Monocyte (primary cell): ENCODE measurements around a stretch of chr10.

GRCh38 chr10:3740383-3741040 lies 44.5 kb downstream of the KLF6 start:
- PRO-cap, 2 experiments: no peak in any of the 2 experiments

DNA sequence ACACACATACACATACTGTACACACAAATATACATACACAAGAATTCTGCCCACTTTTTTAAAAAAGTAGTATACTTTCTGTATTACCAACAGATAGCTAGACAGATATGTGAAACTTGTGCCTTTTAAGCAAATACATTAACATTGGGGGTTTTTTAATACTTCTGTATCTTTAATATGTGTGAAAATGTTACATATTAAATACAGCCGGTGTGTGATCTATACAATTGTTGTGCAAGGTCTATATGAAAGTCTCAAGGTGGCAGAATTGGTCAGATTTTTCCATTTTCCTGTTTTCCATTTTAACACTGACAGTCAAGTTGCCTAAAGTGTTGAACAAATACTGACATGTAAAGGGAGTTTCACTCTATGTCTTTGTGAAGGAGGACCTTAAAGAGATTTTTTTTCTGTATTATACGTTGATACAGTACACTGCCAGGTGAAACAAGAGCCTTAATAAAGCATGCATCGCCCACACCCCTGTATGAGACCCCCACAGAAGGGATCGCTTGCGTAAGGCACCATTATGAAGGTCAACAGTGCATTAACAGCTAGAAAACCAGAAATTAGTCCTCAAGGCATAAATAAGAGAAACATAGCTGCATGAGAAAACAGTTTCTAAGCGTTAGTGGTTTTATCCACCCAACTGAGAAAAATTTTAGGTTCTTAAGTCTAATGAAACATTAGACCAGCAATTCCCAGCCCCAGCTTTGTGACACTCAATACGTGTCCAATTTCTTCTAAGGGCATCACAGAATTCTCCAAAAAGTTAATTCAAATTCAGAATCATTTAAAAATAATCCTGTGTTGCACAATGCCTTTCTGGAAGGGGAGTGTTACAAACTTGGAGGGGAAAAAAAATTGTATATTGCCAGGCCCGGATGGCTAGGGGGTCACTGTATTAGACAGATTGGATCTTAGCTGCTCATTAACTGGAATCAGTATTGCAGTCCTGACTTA lies 7.0 kb downstream of the KLF6 start:
- PRO-cap, 2 experiments: peak in 2 of 2 experiments; most common minus-strand start position 295 of the sequence (in 1)

GRCh38 chr10:3783332-3783681 lies 1.7 kb downstream of the KLF6 start:
- PRO-cap, 2 experiments: peak in 2 of 2 experiments; most common plus-strand start chr10:3783406 (in 1); most common minus-strand start chr10:3783554 (in 1)

DNA sequence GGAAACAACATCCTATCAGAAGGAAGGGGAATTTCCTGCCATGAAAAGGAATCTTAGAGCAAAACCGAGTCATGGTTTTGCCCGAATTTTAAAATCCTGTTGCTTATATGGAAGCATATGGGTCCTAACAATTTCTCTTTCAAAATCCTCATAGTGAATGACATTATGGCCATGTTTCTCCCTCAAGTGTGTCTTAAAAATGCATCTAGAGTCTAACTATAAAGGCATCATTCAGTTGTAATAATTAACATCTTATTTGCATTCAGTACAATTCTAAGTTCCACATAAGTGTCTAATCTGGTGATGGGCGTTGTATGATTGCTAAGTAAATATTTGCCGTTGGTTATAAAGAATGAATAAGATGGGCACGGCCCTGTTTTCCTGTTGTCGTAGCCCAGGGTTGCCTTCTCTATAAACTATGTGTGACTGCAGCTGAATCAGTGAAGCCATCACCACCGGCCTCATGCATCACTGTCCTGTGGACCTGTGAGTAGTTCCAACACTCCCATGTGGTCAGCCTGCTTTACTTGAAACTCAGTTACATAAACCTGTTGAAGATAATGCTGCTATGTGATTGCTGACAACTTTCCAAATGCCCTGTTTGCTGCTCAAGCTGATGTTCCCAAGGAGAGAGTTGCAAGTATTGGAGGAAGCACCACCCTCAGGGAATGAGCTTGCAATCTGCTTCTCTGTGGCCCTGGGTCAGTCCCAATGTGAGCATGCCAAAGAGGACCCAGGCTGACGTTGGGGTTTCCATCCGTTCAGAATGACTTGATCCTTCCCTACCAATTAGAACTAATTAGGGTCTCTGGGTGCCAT lies 21.6 kb upstream of the KLF6 start:
- PRO-cap, 2 experiments: peak in 2 of 2 experiments; most common plus-strand start position 296 of the sequence (in 1)

GRCh38 chr10:3852211-3852883 lies 67.3 kb upstream of the KLF6 start:
- PRO-cap, 2 experiments: peak in 2 of 2 experiments; most common plus-strand start chr10:3852571 (in 2); most common minus-strand start chr10:3852539 (in 2)

DNA sequence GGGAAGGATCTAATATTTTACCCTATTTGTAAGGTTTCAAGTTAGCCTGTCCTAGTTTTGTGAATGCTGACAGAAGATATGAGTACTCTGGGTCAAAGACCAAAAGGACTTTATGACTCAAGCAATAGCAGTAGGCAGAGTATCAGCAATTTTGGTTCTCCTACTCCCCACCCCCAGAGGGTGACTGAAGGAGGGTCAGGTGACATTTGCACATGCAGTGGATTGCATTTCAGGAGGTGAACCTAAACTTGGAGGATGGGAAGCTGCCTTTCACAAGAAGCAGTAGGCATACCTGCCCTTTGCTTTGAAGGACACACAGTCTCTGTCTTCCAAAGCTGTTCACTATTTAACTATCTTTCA lies 84.1 kb upstream of the KLF6 start:
- PRO-cap, 2 experiments: no peak in any of the 2 experiments

DNA sequence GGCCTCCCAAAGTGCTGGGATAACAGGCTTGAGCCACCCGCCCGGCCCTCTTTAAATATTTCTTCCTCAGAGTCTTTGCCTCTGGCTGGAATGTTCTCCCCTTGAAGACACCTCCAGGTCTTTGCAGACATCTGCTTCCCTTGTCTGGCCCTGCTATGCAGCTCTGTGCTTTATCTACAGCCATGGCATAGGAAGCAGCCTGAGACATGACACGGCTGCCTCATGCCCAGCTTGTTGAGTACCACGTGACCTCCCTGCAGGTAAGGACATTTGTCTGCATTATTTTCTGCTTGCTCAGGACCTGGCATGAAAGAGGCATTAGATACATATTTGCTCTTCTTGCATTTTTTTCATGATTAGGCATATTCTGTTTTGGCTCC lies 113.8 kb upstream of the KLF6 start:
- PRO-cap, 2 experiments: no peak in any of the 2 experiments

GRCh38 chr10:3902328-3902979 lies 117.4 kb upstream of the KLF6 start:
- PRO-cap, 2 experiments: peak in 2 of 2 experiments; most common plus-strand start chr10:3902633 (in 2)

DNA sequence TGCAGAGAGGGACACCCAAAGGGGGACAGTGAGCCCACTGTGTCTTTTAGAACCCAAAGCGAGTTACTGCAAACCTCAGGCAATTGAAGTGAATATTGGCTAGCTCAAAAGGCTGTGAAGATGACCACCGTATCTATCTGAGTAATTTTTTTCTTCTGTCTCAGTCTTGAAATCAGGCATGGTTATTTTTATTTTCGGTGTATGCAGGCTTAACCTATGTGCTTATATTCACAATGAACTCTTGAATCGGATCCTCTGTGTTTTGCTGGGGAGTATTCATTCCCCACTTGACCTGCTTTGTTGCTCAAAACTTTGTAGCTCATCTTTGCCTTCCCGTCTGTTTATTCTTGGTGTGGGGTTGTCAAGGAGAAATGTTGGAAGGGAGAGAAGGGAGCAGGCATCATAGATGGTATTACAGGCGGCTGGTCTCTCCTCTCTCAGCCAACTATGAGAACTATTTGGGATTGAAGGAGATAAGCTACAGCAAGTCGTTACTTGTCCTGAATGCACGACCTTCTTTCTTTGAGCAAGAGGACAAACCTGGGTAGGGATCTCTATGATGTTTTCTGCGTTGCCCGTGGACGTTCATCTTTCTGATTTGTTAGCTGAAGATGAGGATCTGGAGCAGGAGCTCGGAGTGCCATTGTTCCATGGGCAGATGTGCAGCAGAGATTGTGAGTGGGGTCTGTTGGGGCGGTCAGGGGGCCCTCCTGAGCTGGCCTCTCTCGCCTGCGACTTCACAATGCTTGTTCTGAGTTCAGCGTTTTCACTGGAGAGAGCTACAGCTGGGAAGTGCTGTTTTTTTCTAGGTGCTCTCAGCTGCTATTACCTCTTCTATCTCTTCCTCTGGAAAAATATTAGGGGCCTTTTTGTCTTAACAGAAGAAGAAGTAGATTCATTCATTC lies 126.7 kb upstream of the KLF6 start:
- PRO-cap, 2 experiments: no peak in any of the 2 experiments

DNA sequence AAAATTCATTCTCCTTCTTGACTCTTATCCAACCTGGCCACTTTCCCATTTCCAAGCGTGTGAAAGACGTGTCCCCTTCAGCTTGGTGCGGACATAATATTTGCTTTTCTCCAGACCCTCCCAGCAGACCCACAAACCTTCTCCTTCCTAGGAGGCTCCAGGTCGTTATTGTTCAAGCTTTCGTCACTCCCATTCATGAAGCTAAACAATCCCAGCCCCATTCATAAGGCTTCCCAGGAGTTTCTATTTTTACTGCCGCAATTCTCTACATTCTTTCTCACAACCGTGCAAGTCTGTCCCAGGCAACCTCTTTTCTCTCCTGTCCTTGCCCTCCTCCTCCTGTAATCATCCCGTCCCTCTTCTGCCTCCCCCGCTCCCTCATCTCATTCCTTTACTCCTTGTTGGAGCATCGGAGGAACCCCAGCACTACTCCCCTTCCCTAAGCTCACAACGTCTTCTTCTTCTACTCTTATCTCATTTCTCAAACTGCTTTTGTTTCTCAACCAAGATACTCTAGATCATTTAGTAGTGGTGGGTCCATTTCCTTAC lies 301.4 kb upstream of the KLF6 start:
- PRO-cap, 2 experiments: no peak in any of the 2 experiments

- PRO-cap, 2 experiments: no peak in any of the 2 experiments
Observed at GRCh38 chr10:4197035-4197323, 412.0 kb upstream of the KLF6 start.

GRCh38 chr10:4242322-4243085 lies 457.5 kb upstream of the KLF6 start:
- PRO-cap, 2 experiments: no peak in any of the 2 experiments

- PRO-cap, 2 experiments: no peak in any of the 2 experiments
Observed at GRCh38 chr10:4851653-4852435, 25.8 kb downstream of the AKR1E2 start.

GRCh38 chr10:4931482-4931849 lies 31.7 kb upstream of the AKR1C1 start:
- PRO-cap, 2 experiments: no peak in any of the 2 experiments

GRCh38 chr10:4947631-4948258 lies 15.5 kb upstream of the AKR1C1 start:
- PRO-cap, 2 experiments: no peak in any of the 2 experiments

DNA sequence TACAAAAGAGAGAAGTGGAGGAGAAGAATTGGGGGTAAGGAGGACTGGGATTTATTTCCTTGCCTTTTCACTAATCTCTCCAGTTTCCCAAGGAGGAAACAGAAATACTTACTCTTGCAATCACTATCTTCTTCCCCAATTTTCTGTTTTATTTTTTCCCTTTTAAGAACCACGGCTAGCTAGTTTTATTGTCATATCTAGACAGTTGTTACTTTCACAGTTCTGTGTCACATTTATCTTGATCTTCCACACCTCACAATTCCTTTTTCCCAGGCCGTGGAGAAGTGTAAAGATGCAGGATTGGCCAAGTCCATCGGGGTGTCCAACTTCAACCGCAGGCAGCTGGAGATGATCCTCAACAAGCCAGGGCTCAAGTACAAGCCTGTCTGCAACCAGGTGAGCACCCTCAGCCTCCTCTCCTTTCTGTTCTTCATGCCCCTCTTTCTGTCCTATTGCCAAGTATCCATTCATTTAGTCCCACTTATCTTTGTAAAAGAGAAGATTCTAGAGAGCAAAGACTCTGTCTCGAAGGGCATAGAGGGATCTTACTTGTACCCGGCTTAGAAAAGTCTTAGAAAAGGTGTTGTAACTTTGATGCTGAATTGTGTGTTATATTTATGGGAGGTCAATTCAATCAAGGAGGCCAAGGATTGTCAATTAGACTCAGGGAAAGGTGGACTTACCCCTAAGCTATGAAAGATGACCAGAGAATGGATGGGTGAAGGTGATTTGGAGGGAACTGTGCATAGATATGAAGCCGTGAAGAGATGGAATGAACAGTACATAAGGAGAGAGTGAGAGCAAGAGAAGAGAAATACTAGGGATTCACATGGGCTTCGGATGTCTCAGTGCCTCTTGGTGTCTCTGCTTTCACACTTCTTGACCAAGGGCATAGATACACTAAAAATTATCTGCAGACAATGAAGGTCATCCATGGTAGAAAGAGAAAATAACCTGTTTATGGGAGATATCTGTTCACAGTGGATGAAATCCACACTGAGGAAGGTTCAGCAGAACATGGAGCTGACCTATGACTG lies 5.7 kb downstream of the AKR1C1 start:
- PRO-cap, 2 experiments: no peak in any of the 2 experiments

DNA sequence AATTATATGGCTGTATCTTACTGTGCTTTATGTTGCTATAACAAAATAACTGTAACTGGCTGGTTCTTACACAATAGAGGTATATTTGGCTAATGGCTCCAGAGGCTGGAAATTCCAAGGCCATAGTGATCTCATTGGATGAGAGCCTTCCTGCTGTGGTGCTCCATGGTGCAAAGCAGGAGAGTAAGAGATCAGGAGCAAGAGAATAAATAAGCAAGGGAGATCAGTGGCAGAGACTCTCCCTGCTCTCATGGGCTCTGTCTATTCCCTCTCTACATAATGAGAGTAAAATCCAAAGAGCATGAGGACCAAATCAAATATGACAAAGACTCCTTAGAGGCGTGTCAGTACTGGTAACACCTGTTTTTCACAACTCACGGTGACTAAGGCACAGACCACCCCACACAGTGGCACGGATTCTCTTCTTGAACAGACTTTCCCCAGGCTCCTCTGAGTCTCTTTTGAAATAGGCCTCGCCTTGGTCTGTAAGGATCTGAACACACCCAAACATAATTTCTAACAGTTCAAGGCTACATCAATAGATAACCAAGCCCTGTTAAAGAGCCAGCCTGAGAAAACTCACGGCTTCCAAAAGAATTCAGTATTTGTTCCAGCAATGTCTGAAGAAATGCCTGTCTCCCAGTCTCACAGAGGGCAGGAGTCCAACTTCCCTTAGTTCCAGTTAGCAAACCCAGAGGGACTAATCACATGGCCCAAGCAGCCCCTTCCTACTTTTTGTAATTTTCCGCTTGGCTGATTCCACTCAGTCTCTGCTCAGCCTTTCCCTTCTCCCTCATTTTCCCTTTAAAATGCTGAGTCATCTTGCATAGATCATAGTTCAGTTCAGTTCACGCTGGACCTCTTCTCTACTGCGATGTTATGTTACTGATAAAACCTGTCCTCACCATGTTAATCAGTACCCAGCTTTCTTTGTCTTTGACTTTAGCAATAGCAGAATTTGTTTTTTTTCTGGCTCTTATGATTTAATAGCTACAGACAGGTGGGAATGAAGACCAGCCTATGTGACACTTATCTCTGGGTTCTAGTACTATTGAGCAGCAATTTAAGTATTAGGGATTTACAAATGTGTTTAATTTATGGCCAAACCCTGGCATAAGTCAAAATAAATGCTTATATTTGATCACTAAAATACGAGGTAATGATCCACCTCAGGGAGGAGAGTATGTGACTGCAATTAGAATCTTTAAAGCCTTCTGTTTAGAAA lies 22.7 kb upstream of the AKR1C3 start:
- PRO-cap, 2 experiments: no peak in any of the 2 experiments

- PRO-cap, 2 experiments: no peak in any of the 2 experiments
Observed at GRCh38 chr10:5147042-5147398, 37.9 kb downstream of the AKR1C8 start.

DNA sequence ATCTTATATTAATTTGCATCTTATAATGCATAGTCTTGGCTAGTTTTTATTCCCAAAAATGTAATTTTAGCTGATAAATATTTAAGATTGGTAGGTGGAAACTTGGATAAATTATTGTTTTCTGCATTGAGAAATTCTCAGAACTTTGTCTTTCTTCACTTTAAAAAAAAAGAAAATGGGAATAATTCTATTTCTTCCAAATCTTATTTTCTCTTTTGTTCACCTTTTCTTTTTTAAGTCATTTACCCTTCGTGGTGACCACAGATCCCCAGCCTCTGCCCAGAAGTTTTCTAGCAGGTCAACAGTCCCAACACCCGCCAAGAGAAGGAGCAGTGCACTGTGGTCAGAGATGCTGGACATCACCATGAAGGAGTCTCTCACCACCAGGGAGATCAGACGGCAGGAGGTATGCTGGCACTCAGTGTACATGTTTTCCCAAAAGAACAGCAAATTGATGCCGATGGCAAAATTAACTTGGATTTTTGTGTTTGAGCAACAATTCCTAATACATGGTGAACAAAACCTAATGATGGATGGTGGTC lies 39.8 kb downstream of the NET1 start:
- PRO-cap, 2 experiments: no peak in any of the 2 experiments

GRCh38 chr10:5549575-5550116 lies 24.9 kb downstream of the CALML3 start:
- PRO-cap, 2 experiments: no peak in any of the 2 experiments